AG04449 (cell line): ENCODE measurements around a stretch of chr9.

DNA sequence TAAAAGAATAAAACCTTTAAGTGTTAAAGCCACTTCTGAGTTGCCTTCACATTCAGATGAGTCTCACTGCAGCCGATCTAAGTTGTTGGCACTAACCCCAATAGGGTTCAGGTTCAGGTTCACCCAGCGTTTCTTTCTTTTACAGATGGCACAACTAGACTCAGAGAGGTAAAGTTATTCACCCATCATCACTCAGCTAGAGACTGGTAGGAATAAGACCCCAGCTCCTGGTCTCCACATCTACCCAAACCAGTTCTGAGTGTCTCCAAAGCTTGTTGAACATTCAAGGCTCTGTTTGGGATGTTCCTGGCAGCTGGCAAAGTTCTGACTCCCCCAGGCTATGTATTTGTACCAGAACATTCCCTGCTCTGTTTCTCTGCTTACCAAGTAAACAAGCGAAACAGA is 146.0 kb downstream of the ACTL7B start:
- RRBS, result no CpG with 5 or more reads among the region's 3 CpGs

DNA sequence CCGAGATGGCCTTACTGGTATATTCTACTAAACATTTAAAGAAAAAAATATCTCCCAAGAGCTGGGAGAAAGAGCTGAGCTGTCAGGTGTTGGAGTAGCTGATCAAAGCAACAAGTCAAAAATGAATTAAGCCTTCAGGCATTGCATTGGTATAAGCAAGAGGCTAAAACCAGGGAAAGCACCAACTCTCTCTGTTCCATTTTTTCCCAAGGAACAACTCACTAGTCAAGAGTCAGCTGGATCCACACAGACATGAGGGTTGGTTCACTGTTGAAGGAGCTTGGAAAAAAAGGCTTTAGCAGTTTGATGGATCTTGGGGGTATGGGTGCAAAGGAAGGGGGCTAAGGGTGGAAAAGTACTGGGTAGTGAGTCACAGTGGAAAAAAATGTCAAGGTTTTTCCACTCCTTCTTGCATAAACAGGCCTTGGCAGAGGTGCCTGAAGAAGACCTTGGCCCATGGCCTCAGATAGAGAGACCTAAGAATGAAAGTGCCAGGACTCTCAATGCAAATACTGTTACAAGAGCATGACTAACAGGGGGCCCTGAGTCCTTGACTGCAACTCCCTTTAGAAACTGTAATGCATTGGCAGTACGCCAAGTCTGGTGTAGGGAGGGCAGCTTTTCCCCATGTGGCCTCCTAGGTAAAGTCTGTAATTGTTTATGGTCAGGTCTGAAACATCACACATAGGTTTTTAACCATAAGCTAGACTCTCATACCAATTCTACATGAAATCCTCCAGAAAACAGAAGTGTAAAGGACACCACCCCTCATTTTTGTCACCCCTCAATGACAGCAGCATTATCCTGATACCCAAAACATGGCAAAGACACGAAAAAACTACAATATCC is 23.7 kb downstream of the ACTL7A start:
- RRBS, result no CpG with 5 or more reads among the region's 3 CpGs

DNA sequence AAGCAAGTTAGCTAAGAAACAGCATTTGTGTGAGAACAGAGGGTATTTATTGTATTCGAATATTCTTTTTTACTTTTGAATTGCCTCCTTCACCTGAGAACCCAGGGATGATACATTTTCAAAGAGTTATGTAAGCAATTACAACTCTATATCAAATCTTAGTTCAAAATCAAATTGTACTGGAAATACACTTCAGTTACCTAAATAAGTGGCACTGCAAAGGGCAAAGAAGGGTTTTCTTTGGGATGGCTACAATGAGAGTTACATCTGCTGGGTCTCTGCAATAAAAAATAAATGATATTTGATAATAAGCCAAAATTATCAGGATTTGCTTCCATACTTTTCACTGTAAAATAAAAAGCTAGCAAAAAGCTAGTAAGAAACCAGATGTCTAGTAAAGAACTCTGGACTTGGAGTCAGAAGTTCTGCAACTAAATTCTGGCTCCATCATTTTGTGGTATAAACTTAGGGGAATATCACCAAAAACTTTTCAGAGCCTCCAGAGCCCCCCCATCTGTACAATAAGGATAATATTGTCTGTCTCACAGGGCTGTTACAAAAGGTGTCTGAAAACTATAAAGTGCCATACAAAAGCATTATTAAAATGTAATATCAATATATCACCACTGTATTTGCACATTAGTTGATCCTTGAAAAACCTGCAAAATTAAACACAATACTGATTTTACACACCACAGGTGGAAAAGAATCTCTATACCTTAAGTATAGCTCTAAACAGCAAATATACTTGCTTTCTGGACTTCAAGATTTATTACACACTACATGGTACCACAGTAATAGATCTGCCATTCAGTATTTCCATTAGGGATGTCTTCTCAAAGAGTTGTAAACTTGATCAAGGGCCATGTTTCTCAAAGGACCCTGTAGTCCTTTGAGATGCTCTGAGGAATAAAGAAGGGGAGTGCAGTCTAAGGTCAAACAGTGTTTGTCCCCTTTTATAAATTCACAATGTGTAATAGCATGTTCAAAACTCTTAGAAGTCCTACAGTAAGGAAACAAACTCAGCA is 2.2 kb upstream of the CTNNAL1 start:
- RRBS, result no CpG with 5 or more reads among the region's 1 CpG

DNA sequence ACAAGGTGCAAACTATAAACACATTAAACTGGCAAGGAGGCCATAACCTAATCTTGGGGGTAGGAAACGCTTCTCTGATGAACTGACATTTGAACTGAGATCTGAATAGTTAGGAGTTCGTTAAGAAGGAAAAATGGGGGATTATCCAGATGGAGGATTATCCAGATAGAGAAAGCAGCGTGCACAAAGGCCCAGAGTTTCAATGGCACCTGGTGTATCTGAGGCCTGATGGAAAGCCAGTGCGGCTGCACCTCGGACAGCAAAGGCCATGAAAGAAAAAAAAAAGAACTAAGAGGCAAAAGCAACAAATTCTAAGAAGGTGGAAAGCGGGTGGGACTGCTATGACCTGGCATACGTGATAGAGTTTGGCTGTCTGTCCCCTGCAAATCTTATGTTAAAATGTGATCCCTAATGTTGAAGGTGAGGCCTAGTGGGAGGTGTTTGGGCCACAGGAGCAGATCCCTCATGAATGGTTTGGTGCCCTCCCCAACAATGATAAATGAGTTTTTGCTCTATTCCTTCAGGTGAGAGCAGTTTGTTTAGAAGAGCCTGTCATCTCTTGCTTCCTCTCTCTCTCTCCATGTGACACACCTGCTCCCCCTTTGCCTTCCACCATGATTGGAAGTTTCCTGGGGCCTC is 13.1 kb upstream of the CTNNAL1 start:
- RRBS, result no CpG with 5 or more reads among the region's 7 CpGs

- RRBS, result no CpG with 5 or more reads among the region's 3 CpGs
Observed at GRCh38 chr9:109101791-109102290, 17.9 kb downstream of the TMEM245 start.

- RRBS, result no CpG with 5 or more reads among the region's 14 CpGs
Observed at GRCh38 chr9:109117776-109118835, 1.6 kb downstream of the TMEM245 start.

- RRBS, result no CpG with 5 or more reads among the region's 10 CpGs
Observed at GRCh38 chr9:109166095-109166559, 922 bp downstream of the FRRS1L start.

GRCh38 chr9:109253937-109254861 is 66.7 kb downstream of the EPB41L4B start:
- RRBS, result no CpG with 5 or more reads among the region's 10 CpGs

- RRBS, result 2% methylated on average over 92 of the region's 132 CpGs
Observed at GRCh38 chr9:109319882-109320803, 716 bp downstream of the EPB41L4B start.

DNA sequence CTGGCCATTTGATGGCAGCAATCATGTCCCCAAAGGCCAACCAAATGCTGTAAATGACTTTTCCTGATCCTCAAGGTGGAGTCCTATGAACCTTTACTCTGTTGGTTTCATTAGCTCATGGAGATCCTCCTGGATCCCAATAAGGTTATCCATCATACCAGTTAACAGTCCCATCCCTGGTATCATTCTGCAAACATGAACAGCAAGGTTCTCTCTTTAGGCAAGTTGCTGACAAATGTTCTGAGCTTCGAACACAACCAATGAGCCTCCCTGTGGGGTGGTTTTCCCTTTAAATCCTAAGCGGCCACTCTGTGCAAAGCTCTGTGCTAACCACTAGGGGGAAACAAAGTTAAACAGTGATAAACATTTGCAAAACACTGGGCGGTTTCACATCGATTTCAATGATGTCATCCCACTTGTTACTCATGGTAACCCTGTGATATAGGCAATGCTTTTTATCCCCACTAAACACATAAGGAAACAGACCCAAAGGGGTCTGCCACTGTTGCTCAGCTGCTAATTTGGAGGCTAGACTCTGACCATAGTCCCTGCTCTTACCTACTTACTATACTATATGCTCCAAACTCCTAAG is 57.4 kb downstream of the PTPN3 start:
- RRBS, result no CpG with 5 or more reads among the region's 4 CpGs

- RRBS, result 40% methylated on average over 2 of the region's 18 CpGs
Observed at GRCh38 chr9:109483603-109484442, 14.3 kb downstream of the PTPN3 start.

GRCh38 chr9:109728990-109729363 is 51.0 kb upstream of the PALM2AKAP2 start:
- RRBS, result no CpG with 5 or more reads among the region's 4 CpGs

GRCh38 chr9:109794573-109795097 is 14.6 kb downstream of the PALM2AKAP2 start:
- RRBS, result no CpG with 5 or more reads among the region's 4 CpGs

- RRBS, result no CpG with 5 or more reads among the region's 11 CpGs
Observed at GRCh38 chr9:109867193-109867751, 87.3 kb downstream of the PALM2AKAP2 start.

DNA sequence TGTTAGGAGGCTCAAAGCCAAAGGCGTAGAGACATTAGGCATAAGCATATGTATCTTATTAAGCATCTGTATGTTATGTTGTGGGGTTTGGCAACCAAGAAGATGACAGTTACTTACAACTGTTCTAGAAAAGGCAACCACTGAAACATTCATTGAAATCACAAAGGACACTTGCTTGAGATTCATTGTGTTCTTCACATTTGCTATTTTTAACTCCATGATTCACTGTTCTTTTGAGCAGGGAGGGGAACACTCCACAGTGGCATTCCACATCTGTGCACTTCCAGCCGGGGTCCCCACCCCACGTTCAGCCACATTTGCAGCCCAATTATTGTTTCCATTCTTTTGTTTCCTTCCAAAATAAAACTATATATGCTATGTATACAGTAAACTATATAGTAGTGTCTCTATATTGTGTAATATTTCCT is 107.1 kb downstream of the PALM2AKAP2 start:
- RRBS, result no CpG with 5 or more reads among the region's 3 CpGs

GRCh38 chr9:109914410-109914764 is 134.4 kb downstream of the PALM2AKAP2 start:
- RRBS, result no CpG with 5 or more reads among the region's 2 CpGs

DNA sequence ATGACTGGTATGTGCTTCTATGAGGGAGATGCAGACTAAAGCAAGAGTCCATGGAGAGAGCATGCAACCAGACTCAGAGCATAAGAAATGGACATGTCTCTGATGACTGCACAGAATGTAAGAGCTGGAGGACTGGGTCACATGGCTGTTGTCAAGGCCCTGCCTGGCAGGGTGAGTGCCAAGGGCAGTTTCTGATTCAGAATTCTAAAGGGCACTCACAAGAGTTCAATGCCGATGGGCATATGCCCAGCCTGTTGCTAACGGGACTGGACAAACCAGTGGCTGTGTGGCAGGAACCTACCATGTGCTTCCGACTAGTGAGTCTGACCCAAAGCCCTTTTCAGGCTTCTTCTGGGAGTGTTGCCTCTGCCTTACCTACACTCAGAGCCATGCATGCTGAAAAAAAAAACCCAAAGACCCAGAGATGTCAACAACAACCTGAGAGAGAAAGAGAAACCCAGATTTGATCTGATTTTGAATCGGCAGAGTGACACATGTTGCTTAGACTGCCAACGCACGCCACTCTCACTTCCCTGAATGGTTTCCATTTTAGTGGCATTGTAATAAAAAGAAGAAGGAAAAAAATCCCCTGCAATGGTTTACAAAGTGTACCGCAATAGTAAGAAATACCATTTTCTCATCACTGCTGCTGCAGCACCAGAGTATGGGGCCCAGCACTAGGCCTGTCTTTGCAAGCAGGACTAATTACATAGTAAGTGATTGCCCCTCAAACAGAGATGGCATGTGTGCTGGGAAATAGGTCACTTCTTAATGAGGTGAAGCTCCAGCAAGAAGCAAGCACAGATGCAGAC is 194.3 kb downstream of the PALM2AKAP2 start:
- RRBS, result no CpG with 5 or more reads among the region's 7 CpGs

- RRBS, result no CpG with 5 or more reads among the region's 3 CpGs
Observed at GRCh38 chr9:110066896-110067269, 141.1 kb downstream of the C9orf152 start.

- RRBS, result no CpG with 5 or more reads among the region's 4 CpGs
Observed at GRCh38 chr9:110189000-110189506, 18.9 kb downstream of the C9orf152 start.

DNA sequence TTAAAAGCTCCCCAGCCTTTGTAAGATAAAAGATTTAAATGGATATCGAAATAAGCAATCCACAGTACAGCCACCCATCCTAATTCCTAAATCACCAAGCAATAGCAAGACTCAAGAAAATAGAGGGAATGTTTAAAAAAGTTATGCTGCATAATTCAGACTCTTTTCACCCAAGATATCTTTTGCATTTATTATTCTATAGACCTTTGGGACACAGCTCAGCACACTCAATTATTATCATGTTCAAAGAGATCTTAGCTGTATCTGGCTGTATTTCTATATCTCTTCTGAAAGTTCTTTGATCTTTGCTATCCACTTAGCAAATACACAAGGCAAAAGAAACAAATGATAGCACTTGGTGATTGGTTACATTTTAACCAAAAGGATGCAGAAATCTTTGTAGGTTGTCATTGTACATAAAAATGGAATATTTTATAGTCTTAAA is 6.9 kb upstream of the C9orf152 start:
- RRBS, result no CpG with 5 or more reads among the region's 1 CpG